LNCaP clone FGC (cell line): ENCODE measurements around a stretch of chr5.

- RRBS, 2 experiments, result no CpG with 5 or more reads among the region's 14 CpGs
Observed at GRCh38 chr5:10610861-10611796, 47.3 kb downstream of the ANKRD33B start.

- RRBS, 2 experiments, result no CpG with 5 or more reads among the region's 16 CpGs
Observed at GRCh38 chr5:10631653-10632024, 67.8 kb downstream of the ANKRD33B start.

GRCh38 chr5:10663384-10664270 is 97.4 kb downstream of the DAP start:
- RRBS, 2 experiments, result no CpG with 5 or more reads among the region's 14 CpGs

DNA sequence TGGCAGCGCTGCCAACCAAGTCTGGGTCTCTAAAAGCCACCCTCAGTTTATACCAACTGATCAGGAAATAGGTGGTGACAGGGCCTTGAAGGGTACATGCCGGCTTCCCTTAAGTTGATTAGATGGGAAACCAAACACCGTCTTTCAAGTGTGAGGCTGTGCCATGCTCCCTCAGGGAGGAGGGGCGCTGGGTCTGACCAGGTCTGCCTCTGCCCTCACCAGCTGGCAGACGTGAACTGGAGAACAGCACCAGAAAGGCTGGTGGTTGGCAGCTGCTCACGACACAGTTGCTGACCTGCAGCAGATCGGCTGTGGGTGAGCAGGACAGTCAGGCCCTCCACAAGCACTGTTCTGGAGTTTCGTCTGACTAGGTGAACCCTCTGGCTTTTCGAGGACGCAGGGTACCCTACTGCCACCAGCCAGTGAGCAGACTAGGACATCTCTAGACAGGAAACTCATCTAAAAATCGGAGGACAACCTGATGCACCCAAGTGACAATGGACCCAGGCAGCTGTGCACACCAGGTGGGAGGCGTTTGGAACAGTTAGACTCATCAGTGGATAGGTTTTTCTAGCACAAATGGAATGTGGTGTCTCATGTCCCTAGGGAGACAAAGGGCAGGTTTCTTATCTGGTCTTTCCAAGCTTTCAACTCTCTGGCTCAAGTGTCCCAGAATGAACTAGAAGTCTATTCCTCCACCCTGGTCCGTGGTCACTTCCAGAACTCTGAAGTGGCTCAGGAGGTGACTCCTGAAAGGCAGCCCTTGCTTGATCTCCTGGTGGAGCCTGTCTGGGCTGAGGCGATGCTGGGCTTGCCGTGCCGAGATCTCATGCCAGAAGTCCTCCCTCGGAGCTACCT is 81.2 kb downstream of the DAP start:
- RRBS, 2 experiments, result no CpG with 5 or more reads among the region's 17 CpGs

- RRBS, 2 experiments, result no CpG with 5 or more reads among the region's 9 CpGs
Observed at GRCh38 chr5:10734080-10734545, 26.9 kb downstream of the DAP start.

- RRBS, 2 experiments, result no CpG with 5 or more reads among the region's 22 CpGs
Observed at GRCh38 chr5:14108106-14108922, 34.8 kb upstream of the TRIO start.

DNA sequence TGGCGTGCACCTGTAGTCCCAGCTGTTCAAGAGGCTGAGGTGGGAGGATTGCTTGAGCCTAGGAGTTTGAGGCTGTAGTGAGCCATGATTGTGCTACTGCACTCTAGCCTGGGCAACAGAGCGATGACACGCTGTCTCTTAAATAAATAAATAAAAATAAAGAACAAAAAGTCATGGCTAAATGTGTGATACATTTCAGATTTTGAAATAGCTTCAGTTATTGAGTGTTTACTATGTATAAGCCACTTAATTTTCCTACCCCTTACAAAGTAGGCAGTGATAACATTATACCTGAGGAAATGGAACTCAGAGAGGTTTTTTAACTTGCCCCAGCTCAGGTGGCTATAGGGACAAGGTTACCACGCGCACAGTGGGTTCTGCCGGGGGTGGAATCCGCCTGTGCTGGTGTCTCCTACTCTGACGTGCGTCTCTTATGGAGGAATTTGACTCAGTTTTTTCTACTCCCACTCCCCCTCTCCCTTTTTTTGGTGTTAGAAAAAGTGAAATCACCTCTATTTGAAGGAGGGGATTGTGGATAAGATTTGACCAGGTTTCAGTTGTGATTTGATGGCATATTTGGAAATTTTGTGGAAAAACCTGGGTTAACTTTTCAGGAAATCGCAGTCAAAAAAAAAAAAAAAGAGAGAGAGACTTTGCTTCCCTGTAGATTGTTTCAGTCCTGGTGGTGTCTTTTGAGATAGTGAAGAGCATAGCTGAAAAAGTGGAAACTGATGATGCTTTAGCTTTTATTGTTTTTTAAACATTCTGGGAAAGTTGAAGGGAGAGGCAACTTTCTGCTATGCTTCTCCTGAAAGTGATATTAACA is 15.8 kb downstream of the TRIO start:
- RRBS, 2 experiments, result no CpG with 5 or more reads among the region's 10 CpGs

GRCh38 chr5:14184651-14185016 is 41.5 kb downstream of the TRIO start:
- RRBS, 2 experiments, result no CpG with 5 or more reads among the region's 11 CpGs

DNA sequence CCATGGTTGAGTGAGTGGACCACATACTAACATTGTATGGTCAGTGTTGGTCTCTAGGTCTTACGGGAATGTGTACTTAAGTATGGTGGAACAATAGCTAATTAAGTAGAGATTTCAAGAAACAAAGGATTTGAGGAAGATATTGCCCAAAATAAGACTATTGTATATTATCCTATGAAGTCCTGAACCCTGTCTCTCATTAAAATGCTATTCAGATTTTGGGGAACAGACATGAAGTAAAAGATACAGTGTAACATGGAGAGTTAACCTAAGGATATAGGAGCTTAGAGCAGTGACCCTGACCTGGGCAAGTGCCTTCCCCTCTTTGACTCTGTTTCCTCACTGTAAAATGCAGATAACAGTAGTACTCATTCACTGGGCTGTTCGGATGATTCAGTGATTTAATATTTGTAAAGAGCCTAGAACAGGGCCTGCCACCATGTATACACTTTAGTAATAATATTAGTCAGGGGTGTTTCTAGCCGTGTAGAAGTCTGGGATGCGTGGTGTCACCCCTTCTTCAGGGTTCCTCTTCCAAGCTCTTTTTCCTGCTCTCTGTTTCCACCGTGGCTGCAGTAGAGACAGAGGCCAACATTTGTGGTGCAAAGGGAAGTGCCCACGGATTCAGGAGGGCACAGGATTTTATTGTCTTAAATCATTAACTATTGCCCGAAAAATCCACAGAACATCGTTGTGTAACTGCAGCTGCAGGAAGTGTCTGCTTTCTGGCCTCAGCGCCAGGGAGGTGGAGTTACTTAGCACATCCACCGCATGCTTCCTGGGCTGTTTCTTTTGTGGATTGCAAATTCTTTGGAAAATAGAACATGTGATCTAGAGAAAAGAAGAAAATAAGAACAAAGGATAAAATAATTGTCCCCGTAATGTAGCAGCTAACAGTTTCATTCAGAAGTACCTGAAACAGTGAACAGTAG is 61.6 kb downstream of the TRIO start:
- RRBS, 2 experiments, result no CpG with 5 or more reads among the region's 11 CpGs

- RRBS, 2 experiments, result no CpG with 5 or more reads among the region's 21 CpGs
Observed at GRCh38 chr5:14417415-14418626, 163.8 kb upstream of the OTULINL start.

- RRBS, 2 experiments, result no CpG with 5 or more reads among the region's 7 CpGs
Observed at GRCh38 chr5:14444533-14445348, 136.9 kb upstream of the OTULINL start.

DNA sequence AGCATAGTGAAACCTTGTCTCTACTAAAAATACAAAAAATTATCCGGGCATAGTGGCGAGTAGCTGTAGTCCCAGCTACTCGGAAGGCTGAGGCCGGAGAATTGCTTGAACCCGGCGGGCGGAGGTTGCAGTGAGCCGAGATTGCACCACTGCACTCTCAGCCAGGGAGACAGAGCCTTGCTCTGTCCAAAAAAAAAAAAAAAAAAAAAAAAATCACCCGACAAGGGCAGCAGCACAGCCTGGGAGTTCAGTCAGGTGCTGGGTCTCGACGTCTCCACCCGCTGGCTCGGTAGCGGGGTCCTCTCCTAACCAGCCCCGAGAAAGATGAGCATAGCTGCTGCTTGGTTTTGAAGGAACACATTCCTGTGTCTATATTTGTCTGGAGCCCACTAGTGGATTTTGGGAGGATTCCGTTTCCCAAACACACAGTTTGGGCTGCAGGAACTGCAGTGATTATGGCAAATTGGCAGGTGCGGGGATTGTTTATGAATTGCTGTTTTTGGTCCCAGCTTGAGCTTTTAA is 1.1 kb downstream of the OTULINL start:
- RRBS, 2 experiments, result no CpG with 5 or more reads among the region's 17 CpGs

- RRBS, 2 experiments, result no CpG with 5 or more reads among the region's 8 CpGs
Observed at GRCh38 chr5:14925838-14926312, 54.3 kb upstream of the ANKH start.

DNA sequence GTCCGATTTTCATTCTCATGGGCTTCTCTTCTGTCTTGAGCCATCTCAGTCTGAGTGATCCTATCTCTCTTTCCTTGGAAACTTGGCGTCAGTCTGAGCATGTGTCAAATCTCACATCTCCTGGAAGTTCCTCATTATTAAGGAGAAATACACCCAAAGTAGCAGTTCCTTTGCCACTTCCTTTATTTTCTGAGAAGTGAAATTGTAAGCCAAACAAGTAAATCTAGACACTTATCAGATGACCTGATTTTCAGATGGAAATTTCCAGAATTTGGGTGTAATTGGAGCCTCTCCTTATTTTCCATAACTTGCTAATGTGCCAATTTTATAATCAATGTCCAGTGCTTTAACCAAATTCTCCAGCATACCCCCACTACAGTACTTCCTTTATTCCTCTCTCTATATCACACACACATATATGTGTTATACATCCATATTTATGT is 127.0 kb upstream of the ANKH start:
- RRBS, 2 experiments, result no CpG with 5 or more reads among the region's 2 CpGs

GRCh38 chr5:15752845-15753398 is 252.9 kb downstream of the FBXL7 start:
- RRBS, 2 experiments, result no CpG with 5 or more reads among the region's 11 CpGs

DNA sequence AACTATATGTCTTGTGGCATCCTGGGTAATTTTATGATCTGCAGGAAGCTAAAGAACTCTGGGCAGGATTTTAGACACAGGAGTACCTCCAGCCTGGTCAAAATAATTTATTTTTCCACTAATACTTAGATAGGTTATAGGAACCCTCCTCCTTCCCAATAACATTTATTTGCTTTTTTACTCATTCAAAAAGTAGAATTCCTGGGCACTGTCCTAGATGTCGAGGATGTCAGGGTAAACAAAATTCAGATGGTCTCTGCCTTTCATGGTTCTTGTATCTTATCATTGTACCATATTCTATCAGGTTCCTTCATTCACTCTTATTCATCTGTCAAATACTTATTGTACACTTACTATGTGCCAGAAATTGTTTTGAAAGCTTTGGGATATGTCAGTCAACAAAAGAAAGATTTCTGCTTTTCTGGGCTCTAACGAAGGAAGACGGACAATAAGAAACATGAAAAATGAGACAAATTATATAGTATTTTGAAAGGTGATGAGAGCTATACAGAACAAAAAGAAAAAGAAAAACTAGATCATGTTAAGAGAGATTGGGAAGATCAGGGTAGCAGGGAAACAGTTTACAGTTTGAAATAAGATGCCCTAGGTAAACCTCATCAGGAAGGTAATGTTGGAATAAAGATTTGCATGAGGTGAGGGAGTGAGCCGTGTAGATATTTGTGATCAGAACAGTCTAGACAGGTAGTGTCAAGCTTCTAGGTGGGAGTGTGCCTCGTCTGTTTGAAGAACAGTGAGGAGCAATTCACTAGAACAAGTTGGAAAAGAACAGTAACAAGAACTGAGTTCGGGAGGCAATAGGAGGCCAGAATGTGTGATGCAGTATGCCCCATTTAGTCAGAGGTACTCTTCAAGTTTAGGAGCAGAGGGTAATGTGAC is 336.1 kb downstream of the FBXL7 start:
- RRBS, 2 experiments, result no CpG with 5 or more reads among the region's 6 CpGs

DNA sequence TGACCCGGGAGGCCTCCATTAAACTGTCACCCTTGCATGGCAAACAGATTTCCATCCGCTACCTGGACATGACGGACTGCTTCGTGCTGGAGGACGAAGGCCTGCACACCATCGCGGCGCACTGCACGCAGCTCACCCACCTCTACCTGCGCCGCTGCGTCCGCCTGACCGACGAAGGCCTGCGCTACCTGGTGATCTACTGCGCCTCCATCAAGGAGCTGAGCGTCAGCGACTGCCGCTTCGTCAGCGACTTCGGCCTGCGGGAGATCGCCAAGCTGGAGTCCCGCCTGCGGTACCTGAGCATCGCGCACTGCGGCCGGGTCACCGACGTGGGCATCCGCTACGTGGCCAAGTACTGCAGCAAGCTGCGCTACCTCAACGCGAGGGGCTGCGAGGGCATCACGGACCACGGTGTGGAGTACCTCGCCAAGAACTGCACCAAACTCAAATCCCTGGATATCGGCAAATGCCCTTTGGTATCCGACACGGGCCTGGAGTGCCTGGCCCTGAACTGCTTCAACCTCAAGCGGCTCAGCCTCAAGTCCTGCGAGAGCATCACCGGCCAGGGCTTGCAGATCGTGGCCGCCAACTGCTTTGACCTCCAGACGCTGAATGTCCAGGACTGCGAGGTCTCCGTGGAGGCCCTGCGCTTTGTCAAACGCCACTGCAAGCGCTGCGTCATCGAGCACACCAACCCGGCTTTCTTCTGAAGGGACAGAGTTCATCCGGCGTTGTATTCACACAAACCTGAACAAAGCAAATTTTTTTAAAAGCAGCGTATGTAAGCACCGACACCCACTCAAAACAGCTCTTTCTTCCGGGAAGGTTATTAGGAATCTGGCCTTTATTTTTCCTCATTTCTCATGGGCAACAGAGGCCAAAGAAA is 242.9 kb downstream of the MARCHF11 start:
- RRBS, 2 experiments, result 87 to 93% methylated on average over 4 of the region's 64 CpGs

GRCh38 chr5:16180557-16181116 is 1.0 kb upstream of the MARCHF11 start:
- RRBS, 2 experiments, result no CpG with 5 or more reads among the region's 16 CpGs

- RRBS, 2 experiments, result no CpG with 5 or more reads among the region's 6 CpGs
Observed at GRCh38 chr5:16486439-16487197, 21.0 kb upstream of the ZNF622 start.

- RRBS, 2 experiments, result no CpG with 5 or more reads among the region's 21 CpGs
Observed at GRCh38 chr5:16505238-16506446, 40.0 kb upstream of the ZNF622 start.